PC-3 (cell line): ENCODE measurements around a stretch of chr3.

DNA sequence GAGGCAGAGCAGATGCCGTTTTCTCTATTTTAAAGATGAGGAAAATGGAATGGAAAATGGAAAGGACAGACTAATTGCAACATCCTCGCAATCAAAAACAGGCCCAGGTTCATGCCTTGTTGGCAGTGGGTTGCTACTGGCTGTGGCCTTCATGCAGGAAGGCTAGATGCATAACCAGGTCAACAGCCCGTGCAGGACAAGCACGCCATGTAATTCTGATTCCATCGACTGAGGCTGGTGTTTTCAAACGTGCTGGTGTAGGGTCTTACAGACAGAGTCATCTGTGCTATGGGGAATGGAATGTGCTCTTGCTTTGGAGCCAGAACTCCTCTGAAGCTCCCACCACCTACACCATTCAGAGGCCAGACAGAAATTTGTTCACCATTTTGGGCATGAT is 37.9 kb downstream of the MLH1 start:
- RAMPAGE, long total RNA: no peak

GRCh38 chr3:37054938-37055442 is 61.7 kb downstream of the MLH1 start:
- RAMPAGE, long total RNA: no peak

- RAMPAGE, long total RNA: no peak
Measured at GRCh38 chr3:37115328-37115825, 59.0 kb downstream of the LRRFIP2 start.

DNA sequence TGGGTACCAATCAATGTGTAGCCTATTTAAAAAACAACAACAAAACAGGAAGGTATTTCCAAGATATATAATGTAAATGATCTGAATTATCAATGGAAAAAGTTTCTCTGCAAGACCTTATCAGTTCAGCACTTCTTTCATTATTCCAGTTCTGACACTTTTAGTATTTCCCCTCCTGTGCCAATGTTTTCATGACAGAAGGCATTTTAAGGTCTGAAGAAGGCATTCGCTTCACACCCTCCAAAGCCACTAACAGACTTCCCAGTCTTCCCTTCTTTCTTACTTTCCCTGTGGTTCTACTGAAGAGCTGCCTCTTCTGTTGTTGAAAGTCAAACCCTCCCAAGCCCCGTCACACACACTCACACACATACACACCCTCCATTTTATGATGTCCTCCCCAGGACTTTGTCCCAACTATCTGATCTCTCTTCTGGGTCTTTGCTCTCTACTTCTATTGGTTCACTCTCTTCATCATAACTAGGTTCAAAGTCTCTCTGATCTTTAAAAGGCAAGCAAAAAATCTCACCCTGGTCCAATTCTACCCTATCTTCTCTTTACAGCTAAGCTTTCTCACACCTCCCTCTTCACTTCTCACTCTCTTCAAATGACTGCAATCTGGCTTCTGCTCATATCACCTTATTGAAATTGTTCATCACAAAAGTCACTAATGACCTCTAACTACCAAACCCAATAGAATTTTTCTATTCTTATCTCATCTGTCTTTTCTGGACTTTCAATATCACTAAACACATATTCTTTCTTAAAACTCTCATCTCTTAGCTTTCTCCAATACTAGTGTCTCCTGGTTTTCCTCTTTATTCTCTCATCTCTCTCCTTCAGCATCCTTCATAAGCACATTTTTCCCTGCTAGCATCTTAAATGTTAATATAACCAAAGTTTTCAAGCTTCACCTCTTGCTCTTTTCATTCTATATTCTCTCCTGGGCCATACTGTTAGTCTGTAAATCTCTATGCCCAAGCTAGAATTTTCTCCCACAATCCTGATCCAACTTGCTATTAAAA is 34.8 kb downstream of the LRRFIP2 start:
- RAMPAGE, long total RNA: no peak

DNA sequence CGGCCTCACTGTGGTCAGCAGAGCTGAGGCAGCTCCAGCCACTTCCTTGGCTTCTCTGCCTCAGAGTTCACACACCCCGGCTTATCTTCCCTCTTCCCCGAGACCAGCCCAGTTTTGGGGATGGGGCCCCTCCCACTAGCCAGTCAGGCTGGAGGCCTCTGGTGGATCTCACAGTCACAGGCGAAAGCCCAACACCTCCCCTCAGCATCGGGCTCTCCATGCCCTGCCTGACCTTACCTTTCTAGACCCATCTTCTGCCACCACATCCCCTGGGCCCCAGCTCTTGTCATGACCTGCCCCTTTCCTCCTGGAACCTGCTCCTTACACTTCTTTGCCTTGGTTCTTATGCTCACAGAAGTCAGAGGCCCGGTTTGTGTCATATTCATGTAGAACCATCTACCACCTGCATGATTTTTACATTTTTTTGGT is 93.7 kb downstream of the ITGA9 start:
- RAMPAGE, long total RNA: no peak

GRCh38 chr3:37863985-37864296 is 2.3 kb downstream of the CTDSPL start:
- RAMPAGE, long total RNA: no peak

DNA sequence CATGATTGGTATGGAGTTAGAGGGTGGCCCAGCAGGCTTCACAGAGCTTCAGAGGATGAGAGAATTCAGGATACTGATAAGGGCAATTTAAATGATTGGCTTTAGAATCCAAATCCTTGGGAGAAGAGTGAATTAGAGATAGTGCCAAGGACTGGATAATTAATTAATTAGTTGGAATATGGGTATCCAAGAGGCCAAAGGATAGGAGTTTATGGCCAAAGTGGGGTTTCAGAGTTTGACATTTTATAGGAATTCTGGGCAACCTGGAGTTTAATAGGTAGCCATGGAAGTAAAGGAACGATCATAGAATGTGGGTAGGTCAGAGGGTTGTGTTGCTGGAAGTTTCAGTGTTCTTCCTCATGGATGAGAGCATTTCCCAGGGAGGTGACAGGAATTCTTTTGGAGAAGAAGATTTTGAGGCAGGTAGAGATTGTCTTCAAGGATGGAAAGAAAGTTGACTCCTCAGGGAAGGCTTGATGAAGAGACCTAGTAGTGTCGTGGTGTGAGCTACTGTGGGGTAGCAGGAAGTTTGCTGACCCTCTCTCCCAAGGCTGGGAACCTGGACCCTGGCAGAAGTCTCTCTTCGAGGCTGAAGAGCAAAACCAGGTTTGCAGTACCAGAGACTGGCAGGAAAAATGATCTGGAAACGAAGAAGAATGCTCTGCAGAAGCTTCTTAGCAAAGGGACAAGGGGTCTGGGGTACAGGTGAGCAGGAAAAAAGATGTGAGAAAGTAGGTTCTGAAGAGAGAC is 23.5 kb downstream of the CTDSPL start:
- RAMPAGE, long total RNA: no peak

GRCh38 chr3:37942883-37943448 is 47.6 kb upstream of the VILL start:
- RAMPAGE, long total RNA: no peak

DNA sequence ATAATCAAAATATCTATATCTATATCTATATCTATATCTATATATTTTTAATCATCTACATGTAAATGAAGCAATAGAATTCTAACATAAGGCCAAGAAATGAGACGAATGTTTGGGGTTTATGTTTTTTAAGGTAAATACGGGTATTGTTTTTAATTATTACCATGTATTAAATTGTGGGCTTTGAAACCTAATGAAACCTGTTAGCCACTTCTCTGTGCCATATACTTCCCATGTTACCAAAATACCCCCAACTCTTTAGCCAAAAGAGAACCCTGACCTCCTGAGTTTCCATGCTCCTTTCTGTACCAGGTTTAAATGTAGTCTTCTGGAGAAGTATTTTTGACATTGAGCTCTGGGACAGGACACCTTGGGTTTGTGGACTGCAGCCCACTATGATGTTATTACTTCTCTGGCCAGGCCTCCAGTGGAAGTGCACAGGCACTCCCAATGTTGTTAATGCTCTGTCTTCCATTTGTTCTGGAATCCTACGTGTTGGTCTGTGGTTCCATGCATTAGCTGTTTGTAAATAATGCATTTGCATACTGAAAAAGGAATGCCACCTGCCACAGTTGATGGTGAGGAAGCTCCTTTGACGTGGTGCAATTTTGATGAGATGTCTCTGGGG is 7.2 kb upstream of the VILL start:
- RAMPAGE, long total RNA: no peak

- RAMPAGE, long total RNA: no peak
Measured at GRCh38 chr3:38015510-38016172, 13.8 kb downstream of the PLCD1 start.

DNA sequence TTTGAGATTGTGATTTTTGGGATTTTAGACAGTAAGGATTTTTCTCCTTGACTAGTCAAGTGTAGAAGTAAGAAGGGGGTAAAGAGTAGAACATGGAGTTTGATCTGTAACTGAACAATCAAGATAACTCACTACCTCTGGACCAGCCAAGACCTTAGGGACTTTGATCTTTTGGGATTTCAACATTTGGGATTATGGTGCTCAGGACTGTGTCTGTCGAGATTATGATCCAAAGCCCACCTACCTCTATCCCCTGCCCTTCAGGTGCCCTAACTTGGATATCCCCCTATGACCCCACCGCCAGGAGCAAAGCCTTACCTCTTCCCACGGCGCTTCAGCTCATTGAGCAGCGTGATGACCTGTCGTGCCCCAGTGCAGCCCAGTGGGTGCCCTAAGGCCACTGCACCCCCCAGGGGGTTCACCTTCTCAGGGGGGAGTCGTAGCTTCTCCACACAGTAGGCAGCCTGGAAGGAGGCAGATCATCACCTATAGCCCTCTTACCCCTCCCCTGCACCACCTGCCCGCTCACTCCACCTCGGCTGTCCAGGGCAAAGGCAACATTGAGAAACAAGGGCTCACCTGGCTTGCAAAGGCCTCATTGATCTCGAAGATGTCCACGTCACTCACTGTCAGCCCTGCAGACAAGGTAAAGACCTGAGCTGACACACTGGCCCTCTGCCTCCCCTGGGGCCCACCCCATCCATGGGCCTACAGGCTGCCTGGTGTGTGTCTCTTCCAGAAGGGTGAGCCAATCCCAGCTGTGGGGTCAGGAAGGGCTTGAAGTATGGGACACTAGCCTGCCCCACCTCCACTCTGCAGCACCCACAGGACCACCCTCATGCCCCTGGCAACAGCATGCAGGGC is 11.4 kb downstream of the ACAA1 start:
- RAMPAGE, long total RNA: no peak

GRCh38 chr3:38127589-38128218 is 9.2 kb downstream of the ACAA1 start:
- RAMPAGE, long total RNA: no peak

DNA sequence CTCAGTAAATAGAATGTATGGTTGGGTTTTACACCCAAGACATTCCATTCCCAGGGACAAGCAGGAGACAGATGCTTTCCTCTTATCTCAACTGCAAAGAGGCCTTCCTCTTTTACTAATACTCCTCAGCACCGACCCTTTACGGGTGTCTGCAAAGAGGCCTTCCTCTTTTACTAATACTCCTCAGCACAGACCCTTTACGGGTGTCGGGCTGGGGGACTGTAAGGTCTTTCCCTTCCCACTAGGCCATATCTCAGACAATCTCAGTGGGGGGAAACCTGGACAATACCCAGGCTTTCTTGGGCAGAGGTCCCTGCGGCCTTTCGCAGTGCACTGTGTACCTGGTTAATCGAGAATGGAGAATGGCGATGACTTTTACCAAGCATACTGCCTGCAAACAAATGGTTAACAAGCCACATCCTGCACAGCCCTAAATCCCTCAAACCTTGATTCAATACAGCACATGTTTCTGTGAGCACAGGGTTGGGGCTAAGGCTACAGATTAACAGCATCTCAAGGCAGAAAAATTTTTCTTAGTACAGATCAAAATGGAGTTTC is 1.2 kb downstream of the ACAA1 start:
- RAMPAGE, long total RNA: no peak

DNA sequence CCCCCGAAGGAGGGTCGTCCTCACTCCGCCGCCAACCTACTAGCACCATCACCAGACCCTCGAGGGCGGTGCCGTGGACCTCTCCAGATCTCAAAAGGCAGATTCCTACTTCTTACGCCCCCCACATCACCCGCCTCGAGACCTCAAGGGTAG is 206 bp upstream of the MYD88 start:
- RAMPAGE, long total RNA: no peak

DNA sequence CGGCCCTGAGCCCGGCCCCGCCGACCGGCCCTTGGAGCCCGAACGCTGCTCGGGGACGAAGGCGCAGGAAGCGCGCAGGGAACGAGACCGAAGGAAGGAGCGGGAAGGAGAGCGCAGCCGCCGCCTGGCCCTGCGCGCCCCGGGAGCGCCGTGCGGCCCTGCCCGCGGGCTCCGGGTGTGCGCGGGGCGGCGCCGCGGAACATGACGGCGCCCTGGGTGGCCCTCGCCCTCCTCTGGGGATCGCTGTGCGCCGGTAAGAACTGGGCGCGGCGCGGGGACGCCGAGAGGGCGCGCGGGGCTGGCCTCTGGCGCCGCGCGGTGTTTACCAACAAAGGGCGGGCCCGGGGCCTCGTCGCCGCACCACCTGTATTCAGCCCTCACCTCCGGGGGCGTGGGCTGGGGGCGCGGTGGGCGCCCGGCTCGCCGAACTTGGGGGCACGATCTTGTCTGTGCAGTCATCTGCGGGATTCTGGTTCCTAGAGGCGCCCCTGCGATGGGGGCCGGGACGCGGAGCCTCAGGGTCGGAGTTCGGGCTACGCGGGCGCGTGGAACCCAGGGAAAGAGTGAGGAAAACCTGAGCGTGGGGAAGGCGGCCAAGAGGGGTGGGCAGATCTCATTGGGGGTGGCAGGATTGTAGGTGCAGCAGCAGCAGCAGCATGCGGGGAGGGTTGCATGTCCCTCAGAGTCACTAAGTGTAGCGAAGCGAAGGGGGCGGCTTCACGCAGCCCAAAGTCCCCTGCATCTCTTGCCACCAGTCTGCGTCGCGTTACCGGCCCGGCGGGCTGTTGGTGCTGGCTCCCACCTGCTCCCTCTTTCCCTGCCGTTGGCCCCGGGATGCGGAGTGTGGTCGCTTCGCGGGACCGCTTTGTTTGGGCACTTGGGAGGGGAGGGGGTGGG is 680 bp downstream of the ACVR2B start:
- RAMPAGE, long total RNA: no peak

DNA sequence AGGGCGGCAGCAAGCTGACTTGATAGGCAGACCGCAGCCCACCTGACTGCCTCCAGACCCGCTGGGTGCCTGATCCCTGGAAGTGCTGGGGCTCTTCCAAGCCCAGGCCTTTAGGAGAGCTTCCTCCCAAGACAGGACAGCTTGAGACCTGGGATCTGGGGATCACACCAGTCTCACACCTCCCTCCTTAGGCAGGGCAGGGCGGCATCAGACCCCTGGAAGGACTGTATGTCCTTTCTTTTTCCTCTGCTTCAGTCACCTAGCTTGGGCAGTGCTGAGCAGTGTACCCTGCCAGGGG is 2.1 kb downstream of the ACVR2B start:
- RAMPAGE, long total RNA: no peak

- RAMPAGE, long total RNA: no peak
Measured at GRCh38 chr3:38543384-38544049, 47.4 kb downstream of the EXOG start.

- RAMPAGE, long total RNA: no peak
Measured at GRCh38 chr3:38644290-38644961, 5.1 kb downstream of the SCN5A start.

DNA sequence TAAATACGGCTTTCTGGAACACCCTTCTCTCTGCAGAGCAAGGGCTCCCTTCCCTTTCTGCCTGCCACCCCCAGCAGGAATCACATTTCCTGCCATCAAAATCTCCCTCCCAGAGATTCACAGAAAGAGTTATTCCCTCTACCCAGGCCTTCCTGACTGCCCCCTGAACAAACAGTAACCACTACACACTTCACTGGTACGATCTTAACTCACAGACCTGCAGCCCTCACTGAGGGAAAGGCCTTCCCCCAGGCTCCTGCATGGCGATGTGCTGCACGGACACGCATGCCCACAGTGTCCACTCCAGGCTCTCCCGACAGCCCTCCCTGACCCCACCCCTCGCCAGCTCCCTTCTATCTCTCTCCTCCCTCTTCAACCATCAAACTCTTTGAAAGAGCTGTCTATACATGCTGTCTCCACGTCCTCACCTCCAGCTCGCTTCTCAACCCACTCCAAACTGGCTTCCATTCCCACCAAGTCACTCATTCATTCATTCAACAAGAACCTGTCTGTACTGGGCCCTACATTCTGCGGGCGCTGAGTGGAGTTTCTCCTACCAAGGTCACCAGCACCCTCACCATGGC is 3.9 kb downstream of the SCN5A start:
- RAMPAGE, long total RNA: no peak

DNA sequence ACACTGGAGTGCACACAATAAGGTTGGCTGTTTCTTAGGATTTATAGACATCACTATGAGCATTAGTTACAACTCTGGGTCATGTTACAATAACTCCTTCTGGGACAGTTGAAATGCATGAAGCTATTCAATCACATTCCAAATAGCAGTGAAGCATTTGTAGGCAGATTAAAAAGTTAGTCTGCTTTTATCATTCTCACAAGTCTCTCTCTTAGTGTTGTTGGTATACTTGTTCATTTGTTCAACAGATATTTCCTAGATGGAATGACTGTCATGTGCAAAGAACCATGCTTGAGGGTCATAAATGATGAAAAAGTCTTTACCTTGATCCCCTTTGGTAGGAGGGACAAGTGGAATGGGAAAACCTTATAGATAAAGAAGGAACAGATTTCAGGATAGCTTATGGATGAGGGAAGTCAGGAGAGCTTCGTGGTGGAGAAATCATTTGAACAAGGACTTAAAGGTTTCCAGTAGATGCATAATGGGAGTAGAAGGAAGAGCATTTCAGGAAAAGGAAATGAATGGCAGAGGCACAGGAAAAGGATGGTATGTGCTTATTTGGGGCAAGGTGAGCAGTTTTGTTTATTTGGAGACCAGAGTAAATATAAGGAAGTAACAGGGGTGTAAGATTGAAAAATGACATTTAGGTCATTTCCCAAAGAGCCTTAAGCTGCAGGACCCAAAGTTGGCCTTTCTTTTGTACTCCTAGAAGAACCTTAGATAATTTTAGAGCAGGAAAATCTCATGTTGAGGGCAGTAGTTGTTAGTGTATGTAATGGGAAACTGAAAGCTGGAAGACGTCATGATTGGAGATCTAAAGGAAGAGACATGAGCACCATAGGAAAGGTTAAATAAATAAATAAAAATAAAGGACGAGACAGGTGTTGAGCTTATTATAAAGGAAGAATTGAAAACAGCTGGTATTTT is 26.9 kb downstream of the GORASP1 start:
- RAMPAGE, long total RNA: no peak